CMK (cell line): ENCODE measurements around a stretch of chr18.

DNA sequence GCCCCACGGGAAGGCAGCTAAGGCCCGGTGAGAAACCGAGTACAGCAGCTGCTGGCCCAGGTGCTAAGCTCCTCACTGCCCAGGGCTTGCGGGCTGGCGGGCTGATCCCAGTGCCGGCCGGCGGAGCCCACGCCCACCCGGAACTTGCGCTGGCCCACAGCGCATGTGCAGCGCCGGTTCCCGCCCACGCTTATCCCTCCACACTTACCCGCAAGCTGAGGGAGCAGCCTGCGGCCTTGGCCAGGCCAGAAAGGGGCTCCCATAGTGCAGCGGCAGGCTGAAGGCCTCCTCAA, 1152.9 kb upstream of the CELF4 start:
- RRBS, result 94% methylated on average over 3 of the region's 19 CpGs

DNA sequence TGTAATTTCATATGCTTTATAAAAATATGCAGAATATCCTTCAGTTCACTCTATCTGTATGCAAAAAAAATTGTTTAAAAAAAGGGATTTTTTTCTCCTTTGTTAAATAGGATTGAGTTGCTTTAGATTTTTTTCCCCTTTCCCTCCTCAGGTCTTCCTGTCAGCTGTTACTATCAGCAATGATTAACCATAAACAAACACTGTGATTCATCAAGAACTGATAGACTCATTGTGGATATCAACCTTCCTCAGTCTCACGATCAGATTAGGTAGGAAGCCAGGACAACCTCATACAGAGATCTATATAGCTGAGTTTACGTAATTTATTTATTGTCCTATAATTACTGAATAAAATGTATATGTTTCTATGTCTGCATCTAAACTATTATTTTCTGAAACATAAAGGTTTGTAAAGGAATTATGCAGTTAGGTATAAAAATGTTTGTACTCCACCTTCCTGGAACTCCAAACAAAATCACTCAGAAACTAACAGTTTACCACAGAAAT, 2136.3 kb upstream of the CELF4 start:
- RRBS, result no CpG with 5 or more reads among the region's 2 CpGs

DNA sequence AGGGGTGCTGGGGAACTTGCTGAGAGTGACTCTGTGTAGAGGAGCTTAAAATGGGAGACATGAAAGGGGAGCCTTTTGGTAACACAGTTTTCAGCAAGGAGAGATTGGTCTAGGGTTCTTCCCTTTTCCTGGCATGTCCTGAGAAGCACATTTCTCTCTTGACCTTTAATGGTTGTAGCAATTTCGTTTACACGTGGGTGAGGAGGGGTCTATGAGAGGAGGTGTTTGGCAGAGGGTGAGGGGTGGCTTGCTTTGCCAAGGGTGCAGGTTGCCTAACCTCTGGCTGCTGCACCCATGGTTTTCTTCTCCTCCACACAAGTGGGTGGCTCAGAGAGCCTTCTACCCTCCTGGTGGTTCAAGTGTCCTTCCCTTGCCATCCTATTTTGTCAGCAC, 27.1 kb downstream of the SETBP1 start:
- RRBS, result no CpG with 5 or more reads among the region's 2 CpGs

DNA sequence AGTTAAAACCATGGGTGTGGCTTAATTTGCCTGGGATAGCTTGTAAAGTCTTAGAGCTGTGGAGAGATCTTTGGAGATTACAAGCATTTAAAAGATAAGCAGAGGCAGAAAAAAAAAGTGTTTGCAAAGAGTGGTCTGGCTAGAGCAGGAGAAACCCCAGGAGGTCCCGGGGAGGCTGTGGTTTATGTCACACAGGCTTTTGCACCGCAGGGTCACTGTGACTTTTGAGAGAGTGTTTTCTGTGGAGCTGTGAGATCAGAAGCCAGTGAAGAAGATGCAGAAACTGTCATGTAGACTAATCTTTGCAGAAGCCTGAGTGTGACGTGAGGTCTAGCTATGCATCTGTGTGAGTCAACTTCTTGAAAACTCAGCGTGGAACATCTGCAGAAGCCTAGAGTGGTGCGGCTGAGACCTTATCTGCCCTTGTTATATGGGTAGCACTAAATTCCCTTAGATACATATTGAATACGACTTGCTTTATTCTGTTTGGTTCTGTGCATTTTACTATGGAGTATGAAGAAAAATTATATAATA, 49.1 kb downstream of the SETBP1 start:
- RRBS, result no CpG with 5 or more reads among the region's 6 CpGs

DNA sequence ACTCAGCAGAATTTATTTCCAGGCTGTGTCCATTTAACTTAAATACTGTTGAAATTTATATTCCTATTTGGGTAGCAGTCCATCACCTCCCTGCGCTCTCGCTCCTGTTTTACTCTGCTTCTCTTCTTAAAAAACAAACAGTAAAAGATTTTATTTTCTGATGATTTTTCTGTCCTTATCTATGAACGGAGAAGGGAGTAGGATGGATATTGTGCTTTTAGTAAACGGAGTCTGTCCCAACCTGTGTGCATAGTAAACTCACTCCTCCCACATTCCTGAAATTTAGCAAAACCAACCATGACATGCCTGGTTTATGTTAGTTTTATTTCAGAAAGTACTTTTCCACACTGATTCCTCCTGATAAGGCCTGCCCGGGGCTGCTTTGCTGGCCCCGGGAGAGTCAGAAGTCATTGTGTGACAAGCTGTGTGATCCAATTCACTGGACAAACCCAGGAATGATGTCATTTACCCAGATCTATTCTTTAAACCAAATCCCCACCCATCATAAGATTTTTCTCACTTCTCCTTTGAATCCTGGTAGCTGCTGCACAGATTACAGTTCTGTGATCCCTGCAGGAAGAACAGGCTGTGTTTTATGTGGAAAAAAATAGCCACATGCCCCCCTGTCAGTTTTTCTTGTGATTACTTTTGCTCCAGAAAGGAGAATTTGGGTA, 109.0 kb downstream of the SETBP1 start:
- RRBS, result no CpG with 5 or more reads among the region's 6 CpGs

GRCh38 chr18:44826127-44826886, 145.6 kb downstream of the SETBP1 start:
- RRBS, result no CpG with 5 or more reads among the region's 7 CpGs

DNA sequence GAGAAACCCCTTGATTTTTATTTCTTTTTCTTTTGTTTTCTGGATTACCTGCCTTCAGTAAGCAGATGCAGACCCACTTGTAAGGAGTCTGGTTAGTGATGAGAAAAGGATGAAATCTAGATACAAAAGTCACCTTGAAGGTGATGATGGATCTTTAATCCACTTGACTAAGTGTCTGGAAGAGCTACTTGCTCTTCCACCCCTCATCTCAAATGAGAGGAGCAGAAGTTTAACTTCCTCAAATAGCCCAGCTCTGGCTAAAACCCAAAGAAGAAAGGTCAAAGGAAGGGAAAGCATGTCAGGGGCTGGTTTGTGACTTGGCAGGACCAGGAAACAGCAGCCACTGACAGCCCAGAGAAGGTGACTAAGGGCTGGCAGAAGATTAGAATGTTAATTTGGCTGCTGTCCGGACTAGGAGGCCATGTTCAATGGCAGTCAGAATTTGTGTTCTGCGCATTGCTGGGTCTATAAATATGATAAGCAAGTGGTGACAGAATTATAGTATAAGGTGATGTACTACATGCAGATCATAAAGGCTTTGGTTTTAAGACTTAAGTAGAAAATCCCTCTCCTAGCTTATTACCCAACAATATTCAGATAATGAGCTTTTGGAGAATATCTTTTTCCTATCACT, 386.2 kb downstream of the SETBP1 start:
- RRBS, result no CpG with 5 or more reads among the region's 2 CpGs

- RRBS, result no CpG with 5 or more reads among the region's 4 CpGs
Measured at GRCh38 chr18:45320767-45321173, 294.5 kb upstream of the SLC14A2 start.

- RRBS, result no CpG with 5 or more reads among the region's 5 CpGs
Measured at GRCh38 chr18:45449441-45449853, 165.8 kb upstream of the SLC14A2 start.

DNA sequence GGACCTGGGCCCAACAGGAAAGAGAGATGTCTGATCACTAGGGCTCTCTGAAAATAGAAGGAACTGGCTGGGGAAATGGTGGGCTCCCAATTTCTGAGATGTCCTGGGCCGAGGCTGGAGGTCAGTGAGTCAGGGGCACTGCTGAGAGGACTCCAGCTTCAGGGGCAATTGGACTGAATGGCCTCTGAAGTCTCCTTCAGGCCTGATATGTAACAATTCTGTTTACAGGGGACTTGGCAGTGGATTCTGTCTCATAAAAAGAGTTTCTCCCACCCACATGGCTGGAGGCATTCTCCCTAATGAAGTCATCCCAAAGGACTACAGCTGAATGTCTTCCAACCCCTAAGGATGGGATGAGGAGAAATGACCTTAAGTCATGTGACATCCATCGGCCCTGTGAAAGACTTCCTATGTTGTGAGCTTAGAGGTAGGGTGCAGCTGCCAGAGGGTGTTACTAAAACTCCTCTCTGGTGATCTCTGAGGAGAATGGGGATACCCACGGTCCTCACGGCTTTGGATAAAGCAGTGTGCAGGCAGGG, 27.1 kb upstream of the SLC14A2 start:
- RRBS, result no CpG with 5 or more reads among the region's 4 CpGs

GRCh38 chr18:45670249-45671015, 53.5 kb upstream of the SLC14A1 start:
- RRBS, result no CpG with 5 or more reads among the region's 15 CpGs

- RRBS, result no CpG with 5 or more reads among the region's 2 CpGs
Measured at GRCh38 chr18:45686702-45686980, 37.3 kb upstream of the SLC14A1 start.

- RRBS, result no CpG with 5 or more reads among the region's 1 CpG
Measured at GRCh38 chr18:45782653-45783011, 42.8 kb upstream of the SIGLEC15 start.

DNA sequence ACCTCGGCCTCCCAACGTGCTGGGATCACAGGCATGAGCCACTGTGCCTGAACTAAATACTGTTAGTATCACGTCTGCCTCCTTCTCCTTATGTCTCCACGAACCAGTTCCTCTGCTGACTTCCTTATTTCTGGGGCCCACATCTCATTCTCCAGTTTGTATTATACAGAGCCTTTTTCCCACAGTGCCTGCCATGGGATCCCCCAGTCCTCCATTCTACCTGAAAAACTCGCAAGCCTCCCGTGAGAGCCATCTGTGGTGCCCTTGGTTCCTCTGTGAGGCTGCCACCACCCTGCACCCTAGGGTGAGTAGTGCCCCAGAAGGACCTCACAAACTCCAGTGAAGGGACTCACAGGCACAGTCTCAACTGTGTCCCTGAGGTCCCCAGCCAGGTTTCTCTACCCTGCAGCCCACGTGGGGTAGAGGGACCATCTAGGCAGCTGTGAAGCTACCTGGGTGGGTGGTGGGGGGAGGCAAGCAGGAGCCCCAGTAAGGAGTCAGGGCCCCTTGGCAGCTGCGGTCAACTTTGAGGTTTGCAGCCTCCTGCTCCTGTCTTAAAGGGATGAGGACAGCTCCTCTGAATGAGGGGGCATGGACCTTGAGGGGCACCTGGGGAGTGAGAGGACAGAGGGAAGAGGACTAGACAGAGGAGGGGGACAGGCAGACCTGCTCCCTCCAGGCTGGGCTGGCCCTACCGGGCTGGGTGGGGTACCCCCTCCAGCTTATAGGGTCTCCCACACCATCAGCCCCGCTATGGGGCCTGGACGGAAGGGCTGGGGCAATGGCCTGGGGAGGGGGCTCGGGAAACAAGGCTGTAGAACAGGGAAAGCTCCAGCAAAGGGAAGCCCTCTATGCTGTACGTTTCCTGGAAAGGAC, 1.1 kb downstream of the PSTPIP2 start:
- RRBS, result no CpG with 5 or more reads among the region's 13 CpGs

DNA sequence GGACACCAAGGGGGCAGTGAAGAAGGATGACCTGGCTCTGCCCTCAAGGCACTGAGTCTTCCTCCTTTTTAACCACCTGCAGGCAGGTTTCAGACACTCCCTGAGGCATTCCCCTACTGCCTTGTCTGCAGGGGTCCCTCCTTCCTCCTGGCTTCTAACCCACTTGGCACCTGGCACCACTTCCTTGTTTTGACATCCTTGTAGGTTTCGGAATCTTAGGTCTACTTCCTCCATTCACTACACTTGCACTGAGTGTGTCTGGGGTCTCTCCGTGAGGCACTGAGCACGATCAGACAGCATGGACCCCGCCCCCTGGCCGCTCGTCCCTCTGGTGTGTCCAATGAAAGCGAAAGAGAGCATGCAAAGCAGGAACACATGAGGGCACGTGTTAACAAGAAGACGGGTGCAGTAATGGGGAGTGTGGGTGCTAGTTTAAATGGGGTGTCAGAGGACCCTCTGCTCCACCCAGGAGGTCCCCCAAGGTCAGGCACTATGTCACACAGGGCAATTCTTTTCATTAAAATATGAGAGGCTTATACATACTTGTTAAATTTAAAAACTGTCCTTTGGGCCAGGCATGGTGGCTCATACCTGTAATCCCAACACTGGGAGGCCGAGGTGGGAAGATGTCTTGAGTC, 5.8 kb upstream of the C18orf25 start:
- RRBS, result no CpG with 5 or more reads among the region's 10 CpGs

DNA sequence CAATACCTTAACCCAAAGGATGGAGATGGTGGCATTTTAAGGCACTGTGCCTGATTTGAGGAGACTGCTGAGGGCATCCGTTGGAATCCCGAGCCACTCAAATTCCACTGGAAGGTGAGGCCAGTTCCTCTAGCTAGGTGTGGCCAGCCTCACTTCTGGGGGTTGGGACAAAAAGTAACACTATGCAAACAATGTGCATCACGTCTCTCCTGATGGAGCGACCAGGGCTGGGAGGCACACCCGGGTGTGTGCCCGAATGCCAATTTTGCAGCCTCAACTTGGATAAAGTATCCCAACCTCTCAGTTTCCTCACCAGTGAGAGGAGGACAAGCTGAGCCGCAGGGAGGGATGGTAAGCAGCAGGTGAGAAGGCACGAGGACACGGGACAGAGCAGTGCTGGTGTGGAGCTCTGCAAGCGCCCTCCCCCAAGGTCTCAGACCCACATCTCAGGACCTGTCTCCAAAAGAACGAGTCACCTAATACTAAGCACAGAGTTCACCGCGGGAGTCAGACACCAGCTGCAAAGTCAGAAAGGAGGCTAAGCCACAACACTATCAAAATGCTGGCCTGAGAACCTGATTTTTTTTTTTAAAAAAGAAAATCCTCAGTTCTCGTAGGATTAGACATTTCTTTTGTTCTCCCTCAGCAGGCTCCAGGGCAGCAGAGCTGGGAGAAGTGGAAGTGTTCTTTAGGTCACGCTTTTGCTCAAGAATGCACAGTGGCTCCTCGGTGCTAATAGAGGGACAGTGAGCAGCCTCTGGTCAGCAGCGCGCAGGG, 11.3 kb upstream of the RNF165 start:
- RRBS, result no CpG with 5 or more reads among the region's 18 CpGs

GRCh38 chr18:46343461-46344447, 9.9 kb downstream of the RNF165 start:
- RRBS, result no CpG with 5 or more reads among the region's 19 CpGs

- RRBS, result no CpG with 5 or more reads among the region's 8 CpGs
Measured at GRCh38 chr18:46658113-46658450, 1.1 kb upstream of the LOXHD1 start.

GRCh38 chr18:47483995-47484313, 232.5 kb upstream of the SKOR2 start:
- RRBS, result no CpG with 5 or more reads among the region's 2 CpGs